Measurements from ENCODE around the genes BRINP2, FAM20B and SOAT1.

- CAGE, long polyA plus RNA = no peak
- RRBS = no CpG with 5 or more reads among the region's 2 CpGs
Measured at GRCh38 chr1:176691645-176691964, 228.6 kb downstream of the PAPPA2 start.

DNA sequence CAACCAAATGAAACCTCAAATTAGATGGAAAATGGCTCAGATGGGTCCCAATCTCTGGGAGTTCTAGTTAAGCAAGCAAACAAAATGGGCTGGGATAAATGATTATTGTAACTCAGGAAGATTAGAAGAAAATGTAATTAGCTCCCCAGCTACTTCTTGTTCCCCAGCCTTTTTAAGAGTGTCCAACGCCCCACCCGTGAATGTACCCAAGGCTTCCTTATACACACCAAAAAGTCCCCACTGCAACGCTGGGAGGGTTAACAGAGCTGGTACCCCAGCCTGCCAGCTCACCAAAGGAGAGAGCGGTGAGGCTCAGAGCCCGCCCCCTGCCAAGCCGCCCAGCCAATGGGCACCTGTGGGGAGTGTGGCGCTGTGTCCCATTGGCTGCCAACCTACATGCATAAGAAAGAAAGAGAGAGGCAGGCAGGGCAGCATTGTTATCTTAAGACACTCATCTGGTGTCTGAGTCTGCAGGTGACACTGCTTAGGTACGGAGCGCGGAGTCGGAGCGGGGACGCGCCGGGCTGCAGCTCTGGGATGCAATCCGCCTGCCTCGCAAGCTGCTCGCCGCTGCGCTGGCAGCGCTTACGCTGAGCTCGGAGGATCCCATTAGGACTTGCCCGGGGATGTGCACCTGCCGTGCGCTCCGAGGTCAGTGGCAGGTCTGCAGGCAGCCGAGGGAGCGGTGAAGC is at the start of gene BRINP2:
TSS of gene BRINP2 (plus strand) at position 465 of the 692 bp plus-strand sequence.
- CAGE, long polyA plus RNA = no peak
- RRBS = 1% methylated on average over 11 of the region's 29 CpGs

DNA sequence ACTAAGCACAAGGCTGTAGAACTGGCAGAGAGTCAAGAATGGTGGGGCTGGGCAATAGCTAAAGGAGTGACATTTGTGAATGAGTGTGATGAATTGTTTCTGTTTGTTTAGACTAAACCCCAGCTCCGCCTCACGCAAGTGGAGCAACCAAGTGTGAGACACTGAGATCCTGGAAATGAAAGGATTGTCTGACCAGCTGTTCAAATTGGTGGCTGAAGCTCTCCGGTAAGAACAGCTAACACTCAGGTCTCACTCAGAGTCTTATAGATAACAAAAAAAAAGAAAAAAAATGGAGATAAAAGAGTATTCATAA is 38.7 kb downstream of the BRINP2 start:
- CAGE, long polyA plus RNA = no peak
- RRBS = no CpG with 5 or more reads among the region's 3 CpGs

DNA sequence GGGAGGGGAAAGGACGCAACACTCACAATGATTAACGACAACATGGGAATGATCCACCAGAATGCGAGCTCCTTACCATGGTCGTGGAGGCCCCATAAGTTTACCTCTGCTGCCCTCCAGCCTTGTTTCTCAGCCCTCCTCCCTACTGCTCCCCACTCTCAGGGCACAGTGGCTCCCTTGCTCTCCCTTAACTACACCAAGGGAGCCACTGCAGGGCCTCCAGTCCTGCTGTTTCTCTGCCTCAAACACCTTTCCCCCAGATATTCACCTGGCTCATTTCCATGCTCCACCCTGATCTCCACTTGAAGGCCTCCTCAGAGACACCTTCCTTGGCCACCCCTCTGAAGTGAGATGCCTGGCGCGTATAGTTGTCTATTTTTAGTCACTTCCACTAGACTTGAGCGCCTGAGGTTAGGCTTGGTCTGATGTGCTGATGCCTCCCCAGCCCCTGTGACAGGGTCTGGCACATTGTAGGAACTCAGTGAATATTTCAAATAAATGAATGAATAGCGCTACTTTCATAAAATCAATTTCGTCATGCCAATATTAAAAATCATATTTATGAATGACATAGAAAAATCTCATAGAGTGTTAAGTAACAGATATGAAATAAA is 34.9 kb downstream of the SEC16B start:
- CAGE, long polyA plus RNA = no peak
- RRBS = no CpG with 5 or more reads among the region's 9 CpGs

DNA sequence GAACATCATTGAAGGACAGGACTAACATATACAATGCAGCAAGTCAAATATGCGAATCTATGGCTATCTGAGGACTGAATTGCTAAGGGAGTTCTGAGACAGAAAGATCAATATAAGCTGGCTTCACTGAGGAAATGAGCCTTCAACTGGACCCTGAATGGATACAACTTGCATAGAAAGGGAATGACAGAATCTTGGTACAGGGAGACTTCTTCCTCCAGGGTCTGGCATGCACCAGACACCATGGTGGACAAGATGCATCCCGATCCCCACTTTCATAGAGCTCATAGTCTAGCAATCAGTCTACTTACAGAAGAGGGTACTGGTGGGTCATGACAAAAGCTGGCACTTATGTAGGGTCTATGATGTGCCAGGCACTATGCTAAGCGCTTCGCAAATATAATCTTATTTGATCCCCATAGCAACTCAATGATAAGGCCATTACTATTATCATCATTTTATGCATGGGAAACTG is 30.3 kb upstream of the SEC16B start:
- CAGE, long polyA plus RNA = no peak
- RRBS = no CpG with 5 or more reads among the region's 4 CpGs

GRCh38 chr1:178032963-178033467 is 60.9 kb upstream of the RASAL2 start:
- CAGE, long polyA plus RNA = no peak
- RRBS = no CpG with 5 or more reads among the region's 2 CpGs

DNA sequence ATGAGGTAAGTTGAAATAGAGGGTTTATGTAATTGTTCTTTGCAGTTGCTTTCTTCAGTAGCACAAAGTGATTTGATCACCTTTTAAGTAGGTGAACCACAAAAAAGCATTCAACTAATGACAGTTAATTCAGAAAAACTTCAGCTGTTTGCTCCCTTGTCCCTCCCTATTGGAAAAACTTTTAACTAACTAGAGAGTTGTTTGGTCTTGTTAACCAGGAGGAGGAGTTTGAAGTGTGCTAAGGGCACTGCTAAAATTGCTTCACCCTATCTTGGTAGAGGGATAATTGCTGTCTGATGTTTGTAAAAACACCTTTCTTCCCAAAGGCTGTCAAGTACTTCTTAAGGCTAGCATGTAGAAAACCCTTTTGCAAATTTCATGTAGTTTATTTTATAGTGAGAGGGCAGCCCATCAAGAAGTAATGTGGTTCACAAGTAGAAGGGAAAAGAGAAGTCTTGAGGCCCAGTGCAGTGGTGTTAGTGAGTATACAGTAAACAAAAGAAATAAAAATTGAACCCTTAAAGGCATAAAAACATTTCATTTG is 6.9 kb downstream of the RASAL2 start:
- CAGE, long polyA plus RNA = no peak

DNA sequence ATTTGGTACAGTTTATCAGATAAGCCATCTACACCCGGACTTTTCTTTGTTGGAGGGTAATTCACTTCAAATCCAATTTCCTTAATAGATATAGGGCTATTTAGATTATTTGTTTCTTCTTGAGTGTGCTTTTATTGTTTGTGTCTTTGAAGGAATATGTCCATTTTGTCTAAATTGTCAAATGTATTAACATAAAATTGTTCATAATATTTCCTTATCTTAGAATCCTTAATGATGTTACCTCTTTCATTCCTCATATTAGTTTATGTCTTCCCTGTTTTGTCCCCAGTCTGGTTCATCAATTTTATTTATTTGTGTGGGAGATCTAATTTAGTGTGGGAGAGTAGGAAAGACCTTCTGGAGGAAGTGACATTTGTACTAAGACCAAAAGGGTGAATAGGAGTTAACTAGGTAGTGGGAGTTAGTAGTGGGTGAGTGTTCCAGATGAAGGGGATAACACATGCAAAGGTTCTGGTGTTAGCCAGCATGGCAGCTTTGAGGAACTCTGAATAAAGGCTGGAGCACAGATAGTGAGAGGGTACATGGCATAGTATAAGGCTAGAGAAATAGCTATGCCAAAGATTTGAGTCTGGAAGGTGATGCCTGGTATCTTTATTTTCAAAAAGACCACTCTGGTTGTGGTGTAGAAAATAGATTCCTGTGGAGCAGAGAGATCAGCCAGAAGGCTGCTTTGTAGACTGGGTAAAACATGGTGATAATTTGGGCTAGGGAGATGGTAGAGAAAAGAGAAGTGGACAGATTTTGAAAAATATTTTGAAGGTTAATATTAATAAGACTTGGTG is 21.4 kb downstream of the RASAL2 start:
- CAGE, long polyA plus RNA = no peak
- RRBS = no CpG with 5 or more reads among the region's 1 CpG

DNA sequence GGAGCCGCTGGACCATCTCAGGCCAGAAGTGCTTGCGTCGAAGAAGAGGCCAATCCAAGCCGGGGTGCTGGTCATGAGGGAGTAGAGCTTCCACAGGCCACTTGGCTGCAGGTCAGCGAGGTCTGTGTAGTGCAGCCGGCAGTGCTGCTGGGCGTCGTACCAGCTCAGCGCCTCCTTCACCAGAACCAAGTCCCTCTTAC is 2.3 kb downstream of the CLEC20A start:
- CAGE, long polyA plus RNA = no peak
- RRBS = 93% methylated on average over 3 of the region's 9 CpGs

- CAGE, long polyA plus RNA = no peak
- RRBS = no CpG with 5 or more reads among the region's 2 CpGs
Measured at GRCh38 chr1:178605765-178606024, 92.8 kb downstream of the TEX35 start.

GRCh38 chr1:178630446-178630939 is 94.6 kb upstream of the RALGPS2 start:
- CAGE, long polyA plus RNA = no peak
- RRBS = no CpG with 5 or more reads among the region's 2 CpGs

- CAGE, long polyA plus RNA = no peak
- RRBS = no CpG with 5 or more reads among the region's 6 CpGs
Measured at GRCh38 chr1:178652957-178653664, 71.9 kb upstream of the RALGPS2 start.

DNA sequence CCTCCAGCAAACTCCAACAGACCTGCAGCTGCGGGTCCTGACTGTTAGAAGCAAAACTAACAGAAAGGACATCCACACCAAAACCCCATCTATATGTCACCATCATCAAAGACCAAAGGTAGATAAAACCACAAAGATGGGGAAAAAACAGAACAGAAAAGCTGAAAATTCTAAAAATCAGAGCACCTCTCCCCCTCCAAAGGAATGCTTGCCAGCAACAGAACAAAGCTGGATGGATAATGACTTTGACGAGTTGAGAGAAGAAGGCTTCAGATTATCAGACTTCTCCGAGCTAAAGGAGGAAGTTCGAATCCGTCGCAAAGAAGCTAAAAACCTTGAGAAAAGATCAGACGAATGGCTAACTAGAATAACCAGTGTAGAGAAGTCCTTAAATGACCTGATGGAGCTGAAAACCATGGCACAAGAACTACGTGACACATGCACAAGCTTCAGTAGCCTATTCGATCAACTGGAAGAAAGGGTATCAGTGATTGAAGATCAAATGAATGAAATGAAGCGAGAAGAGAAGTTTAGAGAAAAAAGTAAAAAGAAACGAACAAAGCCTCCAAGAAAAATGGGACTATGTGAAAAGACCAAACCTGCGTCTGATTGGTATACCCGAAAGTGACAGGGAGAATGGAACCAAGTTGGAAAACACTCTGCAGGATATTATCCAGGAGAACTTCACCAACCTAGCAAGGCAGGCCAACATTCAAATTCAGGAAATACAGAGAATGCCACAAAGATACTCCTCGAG is 32.3 kb downstream of the ANGPTL1 start:
- CAGE, long polyA plus RNA = no peak
- RRBS = no CpG with 5 or more reads among the region's 14 CpGs

GRCh38 chr1:178919137-178920155 is 48.6 kb upstream of the ANGPTL1 start:
- CAGE, long polyA plus RNA = no peak
- RRBS = no CpG with 5 or more reads among the region's 2 CpGs

DNA sequence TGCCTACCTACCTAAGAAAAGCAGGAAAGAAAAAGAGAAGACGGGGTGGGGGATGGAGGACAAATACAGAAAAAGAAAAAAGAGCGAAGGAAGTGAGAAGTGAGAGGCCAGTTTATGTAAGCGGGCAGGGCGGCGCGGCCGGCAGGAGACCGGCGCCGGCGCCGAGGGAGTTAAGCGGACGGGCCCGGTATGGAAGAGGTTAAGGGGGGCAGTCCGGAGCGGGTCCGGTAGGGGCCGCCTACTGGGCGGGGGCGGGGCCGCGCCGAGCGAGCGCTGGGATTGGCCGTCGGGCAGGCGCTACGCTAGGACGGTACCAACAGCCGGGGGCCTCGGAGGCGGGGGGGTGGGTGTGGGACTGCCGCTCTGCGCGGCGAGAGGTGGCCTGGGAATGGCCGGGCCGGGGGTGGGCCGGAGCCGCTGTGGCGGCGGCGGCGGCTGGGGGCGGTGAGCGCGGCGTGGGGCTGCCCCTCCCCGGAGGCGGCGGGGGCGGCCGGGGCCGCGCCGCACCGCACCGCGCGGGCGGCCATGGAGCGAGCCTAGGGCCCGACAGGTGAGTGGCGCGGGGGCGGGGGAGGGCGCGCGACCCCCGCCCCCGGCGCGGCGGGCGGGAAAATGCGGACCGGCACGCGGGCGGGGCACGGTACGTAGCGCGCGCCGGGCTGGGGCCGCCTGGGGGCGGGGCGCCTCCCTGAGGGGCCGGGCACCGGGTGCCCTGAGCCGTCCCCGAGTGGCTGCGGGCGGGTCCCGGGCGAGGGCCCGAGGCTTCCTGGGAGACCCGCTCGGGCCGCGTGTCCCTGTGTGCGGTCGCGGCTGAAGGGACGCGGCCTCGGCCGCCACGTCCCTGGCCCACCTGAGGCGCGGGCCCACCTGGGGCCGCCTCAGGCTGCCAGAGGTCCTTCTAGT is at the start of gene FAM20B:
TSS of gene FAM20B (plus strand) at position 346 of the 903 bp plus-strand sequence.
- CAGE, long polyA plus RNA = no peak
- RRBS = 2% methylated on average over 48 of the region's 115 CpGs

GRCh38 chr1:179104995-179105559 is 23.2 kb downstream of the TOR3A start:
- CAGE, long polyA plus RNA = no peak
- RRBS = no CpG with 5 or more reads among the region's 6 CpGs

DNA sequence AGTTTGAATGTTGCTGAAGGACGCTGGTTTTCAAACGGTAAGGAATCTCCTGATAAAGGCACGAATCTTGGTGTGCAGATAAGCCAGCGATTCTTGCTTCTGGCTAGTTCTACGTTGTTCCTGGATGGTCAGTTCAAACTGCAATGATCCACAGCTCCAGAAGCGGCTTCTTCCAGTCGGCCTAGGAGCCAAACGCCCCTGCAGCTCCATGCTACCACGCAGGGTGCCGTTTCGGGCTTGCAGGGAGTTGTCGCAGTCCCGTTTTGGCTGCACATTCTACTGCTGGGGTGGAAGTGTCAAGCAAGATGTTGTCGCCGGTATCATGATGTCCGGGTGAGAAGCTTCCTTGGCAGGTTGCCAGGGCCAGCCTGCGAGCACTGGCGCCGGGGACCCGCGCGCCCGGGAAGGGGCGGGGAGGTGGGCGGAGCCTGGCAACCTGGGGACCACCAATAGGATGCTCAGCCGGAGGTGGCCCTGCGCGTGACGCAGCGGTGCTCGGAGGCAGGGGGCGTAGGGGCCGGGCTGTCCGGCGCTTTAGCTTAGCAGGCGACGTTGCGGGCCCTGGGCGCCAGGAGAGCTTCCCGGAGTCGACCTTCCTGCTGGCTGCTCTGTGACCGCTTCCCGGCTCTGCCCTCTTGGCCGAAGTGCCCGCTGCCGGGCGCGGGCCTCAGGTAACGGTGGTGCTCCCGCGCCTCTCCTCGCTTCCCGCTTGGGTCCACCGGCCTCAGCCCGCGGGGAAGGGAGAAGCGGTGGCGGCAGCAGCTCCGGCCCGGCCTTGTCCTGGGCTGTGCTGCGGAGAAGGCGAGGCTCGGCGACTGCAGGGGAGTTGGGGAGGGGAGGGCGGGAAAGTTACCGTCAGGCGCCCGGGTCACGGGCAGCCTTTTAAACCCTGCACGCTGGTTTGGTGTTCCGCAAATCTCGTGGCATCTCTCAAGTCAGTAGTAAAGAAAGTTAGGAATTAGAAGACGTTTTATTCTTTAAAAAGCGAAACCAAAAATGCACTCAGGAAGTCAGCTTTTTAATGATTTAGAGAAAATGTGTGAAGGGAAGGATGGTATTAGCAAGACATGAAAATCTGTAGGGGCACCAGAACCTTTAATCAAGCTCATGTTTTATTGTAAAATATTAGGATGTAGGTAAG is at the start of gene SOAT1:
TSS of gene SOAT1 (plus strand) at position 532 of the 1,141 bp plus-strand sequence.
- CAGE, long polyA plus RNA = no peak
- RRBS = 2% methylated on average over 45 of the region's 74 CpGs

DNA sequence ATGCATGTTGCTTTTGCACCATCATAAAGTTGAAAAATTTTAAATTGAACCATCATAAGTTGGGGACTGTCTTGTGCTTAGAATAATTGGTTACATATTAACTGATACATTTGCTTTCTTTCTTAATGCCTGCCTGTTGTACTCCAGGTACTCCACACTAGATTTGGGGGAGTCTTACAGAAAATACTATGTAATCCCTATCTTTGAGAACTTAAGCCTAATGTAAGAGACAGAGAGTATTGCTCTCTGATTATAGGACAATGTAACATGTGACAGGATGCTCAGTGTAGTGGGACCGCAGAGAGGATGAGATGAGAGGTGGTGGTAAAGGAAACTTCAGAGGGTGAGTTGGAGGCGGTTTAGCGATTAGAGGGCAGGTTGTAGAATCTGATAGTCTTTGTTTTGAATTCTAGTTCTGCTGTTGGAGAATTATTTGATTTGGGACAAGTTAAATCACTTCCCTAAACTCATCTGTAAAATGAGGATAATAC is 5.3 kb downstream of the SOAT1 start:
- CAGE, long polyA plus RNA = no peak
- RRBS = no CpG with 5 or more reads among the region's 3 CpGs

GRCh38 chr1:179818658-179819360 is 58.8 kb downstream of the TOR1AIP2 start:
- CAGE, long polyA plus RNA = no peak
- RRBS = no CpG with 5 or more reads among the region's 17 CpGs

- CAGE, long polyA plus RNA = no peak
- RRBS = no CpG with 5 or more reads among the region's 5 CpGs
Measured at GRCh38 chr1:179850854-179851530, 26.6 kb downstream of the TOR1AIP2 start.

Data from mammary epithelial cell (primary cell).